Body of pancreas (tissue), 2 donors: ENCODE data around the genes TPTE and RBM11.

DNA sequence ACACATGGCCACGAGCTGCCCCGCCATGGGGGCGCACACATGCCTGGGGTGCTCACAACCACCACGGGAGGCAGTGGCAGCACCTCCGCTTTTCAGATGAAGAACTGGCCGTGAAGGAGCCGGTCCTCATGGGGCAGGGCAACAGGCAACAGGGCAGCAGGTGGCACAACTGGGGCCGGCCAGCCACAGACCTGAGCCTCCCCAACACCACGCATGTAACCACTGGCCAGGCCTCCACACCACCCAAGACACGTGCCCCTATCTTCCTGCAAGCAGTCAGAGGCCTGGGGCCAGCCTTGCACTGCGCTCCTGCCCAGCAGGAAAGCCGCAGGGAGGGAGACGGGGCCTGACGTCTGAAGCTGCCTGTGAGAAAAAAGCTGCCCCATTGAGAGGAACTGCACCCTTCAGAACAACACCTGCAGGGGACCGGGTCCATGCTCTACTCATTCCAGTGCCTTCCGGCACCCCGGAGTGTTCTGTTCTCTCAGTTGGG, 5403.8 kb upstream of the TPTE start:
- PRO-cap, result no peak
- RAMPAGE, long total RNA, 2 experiments, result no peak in any of the 2 experiments

- PRO-cap, result unidirectional peak, plus-strand start at chr21:6111131
- RAMPAGE, long total RNA, 2 experiments, result no peak in any of the 2 experiments
Measured at GRCh38 chr21:6110845-6111361, 4410.5 kb upstream of the TPTE start.

DNA sequence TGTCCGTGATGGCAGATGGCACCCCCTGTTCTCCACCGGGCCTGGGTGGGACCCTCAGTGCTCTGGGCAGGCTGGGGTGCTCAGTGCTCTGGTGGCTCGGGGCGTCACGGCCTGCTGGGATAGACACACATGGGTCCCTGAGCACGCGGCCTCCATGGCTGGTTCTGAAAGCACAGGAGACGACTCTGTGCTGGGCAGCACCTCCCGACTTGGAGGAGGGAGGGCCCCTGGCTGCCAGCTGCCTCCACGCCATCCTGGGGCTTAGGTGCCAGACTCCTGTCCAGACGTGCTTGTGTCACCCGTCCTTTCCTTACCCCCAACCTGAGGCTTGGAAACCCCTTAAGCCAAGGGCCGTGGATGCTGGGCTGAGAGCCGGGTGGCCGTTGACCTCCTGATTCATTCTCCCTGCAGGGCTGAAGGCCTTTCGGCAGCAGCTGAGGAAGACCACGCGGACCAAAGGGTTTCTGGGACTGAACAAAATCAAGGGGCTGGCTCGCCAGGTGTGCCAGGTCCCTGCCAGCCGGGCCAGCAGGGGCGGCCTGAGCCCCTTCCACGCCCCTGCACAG, 4401.2 kb upstream of the TPTE start:
- PRO-cap, result no peak
- RAMPAGE, long total RNA, 2 experiments, result no peak in any of the 2 experiments

DNA sequence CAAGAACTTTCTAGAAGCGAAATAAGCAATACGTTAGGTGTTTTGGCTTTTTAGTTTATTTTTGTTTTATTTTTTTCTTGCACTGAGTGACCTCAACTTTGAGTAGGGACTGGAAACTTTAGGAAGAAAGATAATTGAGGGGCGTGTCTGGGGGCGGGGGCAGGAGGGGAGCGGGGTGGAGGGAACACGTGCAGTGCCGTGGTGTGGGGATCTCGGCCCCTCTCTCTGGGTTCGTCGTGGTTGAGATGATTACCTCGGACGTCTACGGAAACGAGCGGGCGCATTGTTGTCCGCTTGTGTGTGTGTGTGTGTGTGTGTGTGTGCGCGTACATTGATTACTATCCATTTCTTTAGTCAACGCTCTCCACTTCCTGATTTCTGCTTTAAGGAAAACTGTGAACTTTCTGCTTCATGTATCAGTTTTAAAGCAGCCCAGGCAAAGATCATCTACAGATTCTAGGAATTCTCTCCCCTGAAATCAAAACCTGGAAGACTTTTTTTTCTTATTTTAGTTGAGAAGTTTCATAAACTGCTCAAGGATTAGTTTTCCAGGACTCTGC, 4399.7 kb upstream of the TPTE start:
- PRO-cap, result no peak
- RAMPAGE, long total RNA, 2 experiments, result no peak in any of the 2 experiments

- PRO-cap, result unidirectional peak, plus-strand start at chr21:8255279
- RAMPAGE, long total RNA, 2 experiments, result no peak in any of the 2 experiments
Measured at GRCh38 chr21:8254837-8255784, 2266.3 kb upstream of the TPTE start.

GRCh38 chr21:8815145-8815950, 1706.0 kb upstream of the TPTE start:
- PRO-cap, result no peak
- RAMPAGE, long total RNA, 2 experiments, result start-site peak on the plus strand in 1 of 2 experiments, at chr21:8815520-8815525 at its widest, 6 reads per replicate

GRCh38 chr21:8991937-8992922, 1529.2 kb upstream of the TPTE start:
- PRO-cap, result no peak
- RAMPAGE, long total RNA, 2 experiments, result no peak in any of the 2 experiments

GRCh38 chr21:9042836-9043559, 1478.4 kb upstream of the TPTE start:
- PRO-cap, result no peak
- RAMPAGE, long total RNA, 2 experiments, result no peak in any of the 2 experiments

DNA sequence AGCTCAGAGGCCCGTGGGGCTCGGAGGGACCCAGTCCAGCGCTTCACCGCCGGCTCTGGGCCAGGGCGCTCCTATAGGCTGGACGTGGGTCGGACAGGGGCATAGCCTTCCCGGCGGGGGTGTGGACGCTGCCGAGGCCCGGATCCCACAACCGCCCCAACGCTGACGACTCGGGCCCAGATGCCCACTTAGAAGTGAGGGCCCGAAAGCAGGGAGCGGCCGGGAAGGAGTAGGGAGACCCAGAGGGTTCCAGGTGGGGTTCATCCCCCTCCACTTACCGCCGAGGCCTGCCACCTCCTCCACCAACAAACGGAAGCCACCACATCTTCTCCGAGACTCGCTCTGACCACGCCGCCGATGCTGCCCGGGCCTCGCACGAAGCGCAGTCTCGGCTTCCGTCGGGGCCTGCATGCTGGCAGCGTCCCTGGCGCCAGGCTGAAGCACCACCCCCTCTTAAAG, 179.0 kb upstream of the TPTE start:
- PRO-cap, result no peak
- RAMPAGE, long total RNA, 2 experiments, result no peak in any of the 2 experiments

DNA sequence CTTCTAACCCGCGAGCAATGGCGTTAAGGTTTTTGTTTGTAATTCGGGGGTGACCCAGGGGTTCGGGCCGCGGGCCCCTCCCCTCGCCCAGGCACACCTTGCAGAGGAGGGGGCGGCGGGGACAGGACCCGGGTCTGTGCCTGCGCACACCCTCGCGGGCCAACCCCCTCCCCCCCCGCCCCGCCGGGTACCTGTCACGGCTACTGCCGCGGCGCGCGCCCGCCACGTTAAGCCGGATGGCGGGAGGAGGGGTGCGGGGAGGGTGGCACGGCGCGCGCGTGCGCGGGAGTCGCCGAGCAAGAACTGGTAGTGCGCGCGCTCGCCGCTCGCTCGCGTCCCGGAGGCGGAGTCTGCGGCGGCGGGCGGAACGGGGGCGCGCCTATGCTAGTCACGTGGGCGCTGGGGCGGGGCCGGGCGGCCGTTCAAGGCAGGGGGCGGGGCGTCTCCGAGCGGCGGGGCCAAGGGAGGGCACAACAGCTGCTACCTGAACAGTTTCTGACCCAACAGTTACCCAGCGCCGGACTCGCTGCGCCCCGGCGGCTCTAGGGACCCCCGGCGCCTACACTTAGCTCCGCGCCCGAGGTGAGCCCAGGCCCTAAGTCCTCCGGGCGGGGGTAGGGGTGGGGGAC, at the start of gene TPTE:
TPTE (plus strand) TSS at position 471 of the 629 bp plus-strand sequence.
- PRO-cap, result no peak
- RAMPAGE, long total RNA, 2 experiments, result no peak in any of the 2 experiments

DNA sequence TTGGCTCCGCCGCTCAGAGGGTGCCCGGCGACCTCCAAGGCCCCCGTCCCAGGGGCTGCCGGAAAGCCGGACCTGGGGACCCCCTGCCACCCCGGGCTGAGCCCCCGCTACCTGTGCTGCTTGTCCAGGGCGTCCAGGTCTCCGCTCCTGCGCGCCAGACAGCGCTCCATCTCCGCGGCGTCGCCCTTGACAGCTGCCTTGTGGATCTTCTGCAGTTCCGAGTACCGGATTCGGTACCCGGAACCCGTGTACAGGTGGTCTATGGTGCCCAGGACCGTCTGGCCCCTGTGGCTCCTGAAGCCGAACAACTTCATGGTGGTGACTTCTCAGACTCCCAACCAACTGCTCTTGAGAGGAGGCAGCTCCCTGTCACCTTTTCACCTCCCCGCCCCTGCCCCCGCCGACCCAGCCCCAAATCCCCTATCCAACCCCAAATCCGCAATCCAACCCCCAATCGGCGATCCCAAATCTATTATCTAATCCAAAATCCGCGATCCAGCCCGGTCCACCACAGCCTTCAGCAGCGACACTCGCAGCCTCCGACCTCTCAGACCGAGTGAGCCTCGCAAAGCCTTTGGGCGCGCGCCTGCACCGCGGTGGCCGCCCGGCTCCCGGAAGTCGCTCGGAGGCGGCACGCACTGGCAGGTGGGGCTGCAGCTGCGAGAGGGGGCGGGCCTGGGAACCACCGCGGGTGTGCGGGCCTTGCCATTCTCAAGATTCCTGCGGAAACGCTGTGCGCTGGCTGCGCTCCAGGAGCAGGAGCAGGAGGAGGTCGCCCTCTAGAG, 231.0 kb downstream of the LIPI start:
- PRO-cap, result bidirectional peak, plus-strand start at position 723 of the sequence, minus-strand start at position 620 of the sequence
- RAMPAGE, long total RNA, 2 experiments, result start-site peak on the minus strand in 1 of 2 experiments, centred at positions 289 to 608 of the sequence, 18 to 26 reads per replicate

GRCh38 chr21:14215787-14216608, at the start of gene RBM11:
TSS of gene RBM11 (plus strand) at chr21:14216157.
- PRO-cap, result unidirectional peak, plus-strand start at chr21:14216165
- RAMPAGE, long total RNA, 2 experiments, result no peak in any of the 2 experiments

DNA sequence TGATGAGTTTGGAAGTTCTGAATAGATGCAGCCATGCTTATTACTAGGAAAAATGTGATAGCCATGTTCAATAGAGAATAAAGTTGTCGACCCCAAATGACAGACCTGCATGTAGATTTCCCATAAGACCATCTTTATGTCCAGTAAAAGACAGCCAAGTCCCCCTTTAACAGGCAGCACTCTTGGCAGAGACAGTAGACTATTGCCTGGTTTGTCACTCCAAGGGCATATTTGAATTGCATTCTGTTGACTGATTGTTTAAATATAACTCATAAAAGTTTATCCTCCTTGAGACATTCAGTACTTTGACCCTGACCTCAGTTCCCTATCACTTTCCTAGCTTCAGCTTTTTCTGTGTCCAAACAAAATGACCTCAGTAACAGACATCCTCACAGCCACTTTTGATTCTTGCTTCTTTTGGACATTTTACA, 51.0 kb downstream of the RBM11 start:
- PRO-cap, result no peak
- RAMPAGE, long total RNA, 2 experiments, result no peak in any of the 2 experiments

- PRO-cap, result no peak
- RAMPAGE, long total RNA, 2 experiments, result no peak in any of the 2 experiments
Measured at GRCh38 chr21:14453346-14453702, 70.4 kb upstream of the HSPA13 start.

- PRO-cap, result no peak
- RAMPAGE, long total RNA, 2 experiments, result no peak in any of the 2 experiments
Measured at GRCh38 chr21:14602720-14603022, 56.6 kb upstream of the SAMSN1 start.

- PRO-cap, result no peak
- RAMPAGE, long total RNA, 2 experiments, result no peak in any of the 2 experiments
Measured at GRCh38 chr21:14676057-14676599, 130.0 kb upstream of the SAMSN1 start.

DNA sequence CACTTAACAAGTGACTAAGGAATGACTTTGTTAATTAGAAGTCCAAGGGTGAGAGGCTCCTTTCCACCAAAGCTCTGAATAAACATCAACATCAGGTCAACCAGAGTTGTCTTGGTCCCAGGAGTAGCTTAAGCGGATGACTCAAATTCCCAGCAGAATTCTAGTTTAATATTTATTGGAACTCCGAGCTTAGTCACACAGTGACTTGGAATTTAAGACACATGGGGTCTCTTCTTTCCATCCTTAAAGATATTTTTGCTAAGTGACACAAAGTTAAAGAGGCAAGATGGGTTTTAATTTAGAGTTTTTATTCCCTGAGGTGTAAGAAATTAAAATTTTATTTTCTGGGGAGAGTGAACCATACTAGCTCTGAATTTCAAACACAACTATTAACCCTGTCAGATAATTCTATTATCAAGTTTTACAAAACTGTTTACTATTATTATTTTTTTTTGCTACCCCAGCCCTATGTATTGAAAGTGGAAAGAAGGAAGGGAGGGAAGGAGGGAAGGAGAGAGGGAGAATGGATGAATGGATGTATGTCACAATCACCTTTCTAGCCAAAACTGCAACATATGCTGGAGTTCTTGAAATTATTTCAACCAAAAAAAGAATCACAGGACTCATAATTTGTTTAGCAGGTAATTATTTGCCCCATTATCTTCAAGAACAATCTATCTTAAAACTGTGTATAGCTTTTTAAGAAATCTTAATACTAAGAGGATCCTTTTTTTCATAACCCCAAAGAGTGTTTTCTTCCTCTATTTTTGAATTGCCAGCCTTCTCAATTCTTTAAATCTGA, 5.6 kb downstream of the NRIP1 start:
- PRO-cap, result no peak
- RAMPAGE, long total RNA, 2 experiments, result no peak in any of the 2 experiments

GRCh38 chr21:15241789-15242356, 177.1 kb upstream of the NRIP1 start:
- PRO-cap, result no peak
- RAMPAGE, long total RNA, 2 experiments, result no peak in any of the 2 experiments

DNA sequence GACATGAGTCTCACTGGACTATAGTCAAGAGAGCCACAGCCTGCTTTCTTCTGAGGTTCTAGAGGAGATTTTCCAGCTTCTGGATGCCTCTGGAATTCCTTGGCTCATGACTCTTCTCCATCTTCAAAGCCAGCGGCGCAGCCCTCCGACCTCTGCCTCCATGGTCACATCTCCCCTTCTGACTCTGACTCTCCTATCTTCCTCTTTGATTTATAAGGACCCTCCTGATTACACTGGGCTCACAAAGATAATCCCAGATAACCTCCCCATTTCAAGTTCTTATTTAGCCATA, 86.8 kb upstream of the USP25 start:
- PRO-cap, result no peak
- RAMPAGE, long total RNA, 2 experiments, result no peak in any of the 2 experiments

- PRO-cap, result no peak
- RAMPAGE, long total RNA, 2 experiments, result no peak in any of the 2 experiments
Measured at GRCh38 chr21:15706595-15707089, 23.1 kb upstream of the USP25 start.